ENCODE measurements around a stretch of chr13.

DNA sequence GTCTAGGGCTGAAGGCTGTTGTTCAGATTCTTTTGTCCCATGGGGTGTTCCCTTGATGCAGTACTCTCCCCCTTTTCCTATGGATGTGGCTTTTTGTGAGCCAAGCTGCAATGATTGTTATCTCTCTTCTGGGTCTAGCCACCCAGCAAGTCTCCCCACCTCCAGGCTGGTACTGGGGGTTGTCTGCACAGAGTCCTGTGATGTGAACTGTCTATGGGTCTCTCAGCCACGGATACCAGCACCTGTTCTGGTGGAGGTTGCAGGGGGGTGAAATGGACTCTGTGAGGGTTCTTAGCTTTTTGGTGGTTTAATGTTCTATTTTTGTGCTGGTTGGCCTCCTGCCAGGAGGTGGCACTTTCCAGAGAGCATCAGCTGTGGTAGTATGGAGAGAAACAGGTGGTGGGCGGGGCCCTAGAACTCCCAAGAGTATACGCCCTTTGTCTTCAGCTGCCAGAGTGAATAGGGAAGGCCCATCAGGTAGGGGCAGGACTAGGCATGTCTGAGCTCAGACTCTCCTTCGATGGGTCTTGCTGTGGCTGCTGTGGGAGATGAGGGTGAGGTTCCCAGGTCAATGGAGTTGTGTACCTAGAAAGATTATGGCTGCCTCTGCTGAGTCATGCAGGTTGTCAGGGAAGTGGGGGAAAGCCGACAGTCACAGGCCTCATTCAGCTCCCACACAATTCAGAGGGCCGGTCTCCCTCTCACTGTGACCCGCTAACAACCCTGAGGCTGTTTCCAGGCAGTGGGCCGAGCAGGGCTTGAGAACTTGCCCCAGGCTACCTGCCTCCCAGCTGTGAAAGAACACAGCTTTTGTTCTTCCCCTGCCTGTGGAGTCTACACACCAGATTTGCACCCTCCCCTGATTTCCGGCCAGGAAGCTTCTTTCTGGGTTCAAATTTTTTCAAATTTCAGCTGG, 87.4 kb downstream of the DLEU7 start:
- PRO-cap, result bidirectional peak, plus-strand start at position 453 of the sequence, minus-strand start at position 273 of the sequence

DNA sequence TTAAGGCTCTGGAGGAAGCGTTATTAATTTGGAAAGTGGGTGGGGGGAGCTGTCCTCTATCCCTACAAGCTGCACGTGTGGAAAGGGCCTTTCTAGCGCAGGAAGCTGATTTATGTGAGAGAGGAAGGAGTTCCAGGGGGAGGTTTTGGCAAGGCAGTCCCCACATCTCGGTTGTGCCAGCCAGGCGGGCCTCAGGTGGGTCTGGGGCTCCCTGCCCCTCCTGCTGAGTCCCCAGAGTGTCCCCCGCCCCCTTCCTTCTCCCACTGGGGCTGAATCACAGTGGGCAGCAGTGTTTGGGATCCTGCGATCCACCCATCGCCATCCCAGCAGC, 733 bp downstream of the DLEU7 start:
- PRO-cap, result no peak

GRCh38 chr13:50893600-50894009, 16.0 kb upstream of the RNASEH2B start:
- PRO-cap, result bidirectional peak, plus-strand start at chr13:50893836, minus-strand start at chr13:50893669

DNA sequence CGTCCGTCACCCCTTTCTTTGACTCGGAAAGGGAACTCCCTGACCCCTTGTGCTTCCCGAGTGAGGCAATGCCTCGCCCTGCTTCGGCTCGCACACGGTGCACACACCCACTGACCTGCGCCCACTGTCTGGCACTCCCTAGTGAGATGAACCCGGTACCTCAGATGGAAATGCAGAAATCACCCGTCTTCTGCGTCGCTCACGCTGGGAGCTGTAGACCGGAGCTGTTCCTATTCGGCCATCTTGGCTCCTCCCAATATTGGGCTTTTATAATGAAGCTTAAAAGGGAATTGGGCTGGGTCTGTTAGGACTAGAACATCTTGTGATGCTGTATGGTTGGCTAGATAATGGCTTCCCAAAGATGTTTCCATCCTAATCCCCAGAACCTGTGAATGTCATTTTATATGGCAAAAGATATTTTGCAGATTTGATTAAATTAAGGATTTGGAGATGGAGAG, 30.5 kb downstream of the C13orf42 start:
- PRO-cap, result no peak

DNA sequence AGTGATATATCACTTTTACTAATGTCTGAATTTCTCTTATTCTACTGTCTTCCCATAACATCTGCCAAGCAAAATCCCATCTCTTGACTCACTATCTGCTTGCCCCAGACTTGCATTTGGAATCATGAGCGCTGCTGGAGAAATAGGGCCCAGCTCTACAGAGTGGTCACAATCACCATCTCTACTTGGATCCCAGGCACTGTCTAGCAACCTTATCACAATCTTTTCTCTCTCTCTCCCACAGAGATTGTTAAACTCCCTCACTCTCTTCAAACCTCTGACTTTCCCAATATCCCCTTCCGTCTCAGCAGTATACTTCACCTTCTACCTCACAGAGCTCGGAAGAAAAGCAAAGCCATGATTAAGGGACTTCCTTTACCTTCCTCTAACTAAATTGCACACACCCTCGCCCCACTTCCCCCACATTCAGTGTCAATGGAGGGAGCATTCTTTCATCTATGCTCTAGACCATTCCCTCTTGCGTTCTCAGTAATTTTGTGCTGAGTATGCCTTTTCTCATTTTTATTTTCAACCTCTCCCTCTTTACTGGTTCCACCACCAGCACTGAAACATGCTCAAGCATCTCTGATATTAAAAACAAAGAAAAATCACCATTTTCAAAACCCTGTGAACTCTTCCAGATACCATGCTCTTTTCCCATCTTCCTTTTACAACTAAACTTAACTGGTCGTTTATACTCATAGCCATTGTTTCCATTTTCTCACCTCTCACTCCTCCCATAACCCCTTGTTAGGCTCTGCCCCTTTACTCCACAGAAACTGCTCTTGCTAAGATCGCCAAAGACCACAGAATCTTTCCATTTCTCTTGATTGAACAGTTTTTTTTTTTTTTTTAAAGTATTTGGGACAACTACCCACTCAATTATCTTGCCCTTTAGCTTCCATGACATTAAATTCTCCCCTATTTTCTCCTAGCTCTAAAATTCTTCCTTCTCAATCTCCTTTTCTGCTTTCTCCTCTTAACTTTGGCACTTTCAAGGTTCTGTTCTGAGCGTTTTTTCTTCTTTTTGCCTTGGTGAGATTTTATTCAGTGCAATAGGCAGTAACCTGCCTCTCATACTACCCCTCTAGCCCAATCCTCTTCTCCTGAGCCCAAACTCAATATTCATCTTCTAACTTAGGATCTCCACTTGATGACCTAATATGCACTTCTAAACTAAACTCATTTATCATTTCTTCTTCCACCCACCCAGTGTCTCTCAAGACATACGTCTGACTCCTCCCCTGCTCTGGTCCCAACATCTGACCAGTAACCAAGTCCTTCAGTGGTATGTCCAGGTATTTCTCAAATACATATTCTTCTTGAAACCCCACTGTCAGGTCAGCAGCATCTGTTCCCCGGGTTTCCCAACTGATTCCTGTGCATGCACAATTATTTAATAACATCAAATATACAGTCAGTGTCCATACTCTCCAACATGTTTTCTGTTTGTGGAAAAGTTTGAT, 32.5 kb downstream of the SERPINE3 start:
- PRO-cap, result no peak

DNA sequence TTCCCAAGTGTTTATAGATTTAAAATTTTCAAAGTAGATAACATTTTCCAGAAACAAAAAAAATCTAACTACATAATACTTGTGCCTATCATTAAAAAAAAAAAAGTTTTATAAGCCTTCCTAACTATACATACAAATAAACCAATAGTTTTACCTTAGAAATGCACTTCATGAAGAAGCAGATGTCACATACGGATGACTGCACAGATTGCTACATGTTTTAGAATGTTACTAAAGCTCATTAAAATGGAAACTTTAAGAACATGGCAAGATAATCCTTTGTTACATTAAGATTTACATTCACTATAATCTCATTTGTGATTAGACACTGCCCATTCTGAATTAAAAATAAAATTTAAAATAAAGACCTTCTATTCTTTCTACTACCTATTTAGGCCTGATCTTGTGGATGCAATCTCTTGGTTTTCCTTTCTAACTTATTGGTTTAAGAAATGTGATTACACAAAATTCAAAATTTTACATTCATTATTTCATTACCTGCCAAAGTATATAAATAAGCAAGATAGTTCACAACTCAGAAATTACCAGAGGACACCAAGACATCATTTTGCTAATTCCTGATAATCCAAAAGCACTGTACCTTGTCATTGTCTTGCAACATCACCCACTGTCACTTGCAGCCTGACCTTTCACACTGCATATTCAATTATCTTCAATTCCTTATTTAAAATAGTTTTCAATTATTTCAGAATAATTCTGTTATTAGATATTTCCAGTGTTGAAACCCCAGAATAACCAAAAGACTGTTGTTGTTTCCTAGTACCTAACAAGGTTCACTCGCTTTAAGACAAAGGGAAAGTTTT, 14.4 kb downstream of the INTS6 start:
- PRO-cap, result no peak

DNA sequence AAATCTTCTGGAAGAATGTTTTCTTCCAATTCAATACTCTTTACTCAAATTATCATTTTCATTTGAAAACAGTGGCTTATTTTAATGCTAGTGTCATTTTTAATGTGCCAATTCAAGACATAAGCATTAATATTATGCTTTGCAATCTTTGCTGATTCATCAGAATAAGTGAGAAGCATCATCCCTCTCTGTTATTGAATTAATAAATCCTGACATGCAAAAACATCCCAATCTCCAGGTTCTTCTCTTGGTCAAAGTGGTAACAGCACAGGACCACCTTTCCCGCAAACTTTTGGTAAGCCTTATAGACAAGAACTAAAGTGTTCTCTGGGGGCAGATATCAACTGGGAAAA, 3.8 kb downstream of the INTS6 start:
- PRO-cap, result no peak

- PRO-cap, result no peak
Measured at GRCh38 chr13:51449691-51450837, 2.8 kb downstream of the INTS6 start.

- PRO-cap, result bidirectional peak, plus-strand start at chr13:51452506, minus-strand start at chr13:51452281
Measured at GRCh38 chr13:51451982-51452417, 836 bp downstream of the INTS6 start.

- PRO-cap, result no peak
Measured at GRCh38 chr13:51477009-51477663, 24.3 kb upstream of the INTS6 start.

DNA sequence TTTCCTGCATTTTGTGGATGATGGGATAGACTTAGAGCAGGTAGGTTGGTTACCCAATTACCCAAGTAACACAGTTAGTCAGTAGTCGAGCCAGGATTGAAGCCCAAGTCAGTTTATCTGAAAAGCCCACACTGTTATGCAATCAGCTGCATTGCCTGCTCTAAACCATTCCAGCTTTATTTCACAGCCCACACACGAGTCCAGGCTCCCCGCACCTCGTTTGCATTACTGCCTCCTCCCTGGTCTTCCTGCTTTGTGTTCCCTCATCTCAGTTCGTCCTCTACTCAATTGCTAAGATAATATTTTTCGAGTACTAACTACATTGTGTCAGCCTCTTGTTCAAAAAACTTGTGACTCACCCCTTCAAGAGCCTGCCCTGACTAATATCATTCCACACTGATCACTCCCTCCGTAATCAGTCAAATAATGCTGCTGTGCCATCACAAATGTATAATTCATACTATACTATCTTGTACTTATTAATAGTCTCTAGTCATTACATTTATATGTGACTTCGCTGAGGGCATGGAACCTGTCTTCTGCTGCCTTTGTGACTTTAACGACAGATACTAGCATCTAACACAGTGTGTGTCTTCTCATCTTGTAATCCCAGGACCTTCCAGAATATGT, 26.3 kb upstream of the WDFY2 start:
- PRO-cap, result no peak

- PRO-cap, result bidirectional peak, plus-strand start at chr13:51583940, minus-strand start at chr13:51583804; bidirectional peak, plus-strand start at chr13:51584485, minus-strand start at chr13:51584214
Measured at GRCh38 chr13:51583584-51584391, 474 bp upstream of the WDFY2 start.

DNA sequence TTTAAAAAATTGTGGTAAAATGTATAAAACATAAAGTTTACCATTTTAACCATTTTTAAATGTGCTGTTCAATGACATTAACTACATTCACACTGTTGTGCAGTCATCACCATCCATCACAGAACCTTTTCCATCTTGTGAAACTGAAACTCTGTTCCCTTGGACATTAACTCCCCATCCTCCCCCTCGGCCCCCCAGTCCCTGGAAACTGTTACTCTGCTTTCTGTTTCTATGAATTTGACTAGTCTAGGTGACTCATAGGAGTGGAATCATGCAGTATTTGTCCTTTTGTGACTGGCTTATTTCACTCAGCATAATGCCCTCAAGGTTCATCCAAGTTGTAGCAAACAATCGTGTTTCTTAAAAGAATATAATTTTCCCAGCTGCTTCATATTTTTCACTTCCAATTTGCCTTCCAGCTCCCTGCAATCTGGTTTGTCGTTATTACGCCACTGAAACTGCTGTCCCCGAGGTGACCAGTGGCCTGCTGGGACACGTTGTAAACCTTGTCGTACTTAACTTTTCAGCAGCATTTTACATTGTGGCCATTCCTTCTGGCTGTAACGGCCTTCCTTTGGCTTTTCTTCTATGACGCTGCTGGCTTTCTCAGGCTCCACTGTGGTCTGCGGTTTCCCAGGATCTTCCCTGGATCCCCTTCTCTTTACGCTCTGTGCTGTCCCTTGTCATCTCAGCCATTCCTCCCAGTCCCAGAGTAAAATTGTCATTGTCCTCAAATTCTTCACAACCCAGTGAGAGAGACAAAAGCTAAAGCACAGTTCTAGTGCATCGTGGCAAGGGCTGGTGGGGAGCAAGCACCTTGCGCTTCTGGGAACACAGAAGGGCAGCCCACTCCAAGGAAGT, 73.9 kb downstream of the DHRS12 start:
- PRO-cap, result no peak

- PRO-cap, result no peak
Measured at GRCh38 chr13:51785843-51786700, 17.9 kb downstream of the DHRS12 start.

GRCh38 chr13:51800352-51800956, 3.5 kb downstream of the DHRS12 start:
- PRO-cap, result no peak

GRCh38 chr13:51802209-51802724, 1.7 kb downstream of the DHRS12 start:
- PRO-cap, result no peak

- PRO-cap, result no peak
Measured at GRCh38 chr13:51815757-51816173, 11.8 kb upstream of the DHRS12 start.

DNA sequence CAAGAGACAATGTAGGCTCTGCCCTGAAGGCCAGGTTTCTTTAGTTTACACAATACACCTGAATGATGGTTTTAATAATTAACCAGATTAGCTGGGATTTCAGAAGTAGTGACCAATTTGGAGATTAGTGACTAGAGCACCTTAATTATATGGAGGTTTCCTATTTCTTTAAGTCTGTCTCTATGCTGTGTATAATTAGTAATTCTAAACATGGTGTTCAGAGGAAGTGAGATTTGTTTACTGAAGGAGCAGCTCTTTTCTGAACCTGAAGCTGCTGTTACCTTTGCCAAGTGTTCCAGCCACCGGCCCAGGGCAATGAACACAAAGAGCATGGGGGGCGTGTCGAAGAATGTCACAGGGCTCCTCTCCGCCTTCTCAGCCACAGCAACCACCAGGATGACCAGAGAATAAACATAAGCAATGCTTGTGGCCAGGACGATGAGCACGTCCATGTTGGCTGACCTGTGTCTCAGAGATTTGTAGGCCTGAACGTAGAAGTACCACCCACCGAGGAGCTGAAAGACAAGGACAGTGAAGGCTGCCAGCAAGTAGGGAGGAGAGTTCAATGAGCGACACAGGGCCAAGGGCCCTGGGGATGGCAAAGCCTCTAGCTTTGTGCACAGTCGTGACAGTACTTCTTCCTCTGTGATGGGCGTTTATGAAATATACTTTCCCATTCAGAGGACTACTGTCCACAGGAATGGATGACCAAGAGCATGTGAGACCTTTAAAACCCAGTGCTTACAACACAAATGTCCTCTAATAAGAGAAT, 53.0 kb downstream of the ATP7B start:
- PRO-cap, result no peak

DNA sequence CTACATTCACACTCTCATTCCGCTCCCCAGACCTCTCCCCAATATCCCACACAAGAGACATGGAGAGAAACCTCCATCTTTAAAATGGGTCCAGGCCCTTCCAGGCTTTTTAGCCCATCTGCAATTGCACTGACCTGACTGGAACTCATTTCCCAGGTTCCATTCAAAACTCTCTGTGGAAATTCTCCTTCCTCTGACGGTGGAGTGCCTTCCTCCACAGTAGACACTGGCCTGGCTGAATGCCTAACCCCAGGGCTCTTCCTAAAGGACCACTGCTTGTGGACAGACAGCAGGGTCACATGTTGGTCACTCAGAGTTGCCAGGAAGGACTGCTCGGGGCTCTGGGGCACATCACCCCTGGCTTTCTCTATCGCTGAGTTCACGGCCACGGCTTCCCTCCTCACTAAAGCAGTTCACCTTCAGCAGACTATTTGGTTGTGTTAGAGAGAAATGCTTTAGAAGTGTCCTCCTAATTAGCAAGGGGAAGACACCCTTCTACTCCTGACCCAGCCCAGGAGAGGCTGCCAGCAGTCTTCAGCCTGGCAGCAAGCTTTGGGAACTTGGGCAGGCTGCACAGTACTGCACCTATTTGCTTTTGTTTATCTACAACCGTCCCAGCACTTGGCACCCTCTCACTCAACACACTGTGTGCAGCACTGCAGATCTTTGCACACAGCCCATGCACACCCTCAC, 15.9 kb downstream of the ATP7B start:
- PRO-cap, result no peak

- PRO-cap, result no peak
Measured at GRCh38 chr13:51995873-51996555, 15.2 kb downstream of the ATP7B start.